H4 (cell line): ENCODE measurements around the gene RHOU.

GRCh38 chr1:228734753-228735747 is at the start of gene RHOU:
Gene RHOU, plus strand, starts transcription at chr1:228735479.
- RAMPAGE, long total RNA = no peak

- RAMPAGE, long total RNA = no peak
Observed at GRCh38 chr1:228836341-228836824, 101.1 kb downstream of the RHOU start.

DNA sequence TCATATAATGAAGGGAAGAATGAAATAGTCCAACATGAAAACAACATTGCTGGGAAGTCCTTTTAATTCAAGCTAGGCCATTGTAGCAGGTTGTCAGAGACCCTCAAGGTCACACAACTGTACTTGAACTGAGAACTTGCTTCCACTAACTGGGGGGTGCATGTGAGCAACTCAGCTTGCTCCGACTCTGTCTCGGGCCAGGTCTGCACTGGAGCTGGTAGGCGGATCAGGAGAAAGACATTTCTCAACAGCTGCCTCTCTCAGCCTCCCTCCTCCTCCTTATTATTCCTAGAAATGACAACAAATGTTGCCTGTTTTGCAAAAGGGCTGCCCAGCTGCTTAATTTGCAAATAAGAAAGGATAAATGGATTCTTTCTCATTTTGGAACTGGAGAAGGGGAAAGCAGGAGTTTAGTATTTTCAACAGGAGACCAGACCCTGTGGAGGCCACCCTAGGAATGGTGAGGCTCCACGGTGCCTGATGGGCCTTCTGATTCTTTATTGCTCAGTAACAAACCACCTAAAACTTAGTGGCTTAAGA is 140.5 kb downstream of the RHOU start:
- RAMPAGE, long total RNA = no peak

DNA sequence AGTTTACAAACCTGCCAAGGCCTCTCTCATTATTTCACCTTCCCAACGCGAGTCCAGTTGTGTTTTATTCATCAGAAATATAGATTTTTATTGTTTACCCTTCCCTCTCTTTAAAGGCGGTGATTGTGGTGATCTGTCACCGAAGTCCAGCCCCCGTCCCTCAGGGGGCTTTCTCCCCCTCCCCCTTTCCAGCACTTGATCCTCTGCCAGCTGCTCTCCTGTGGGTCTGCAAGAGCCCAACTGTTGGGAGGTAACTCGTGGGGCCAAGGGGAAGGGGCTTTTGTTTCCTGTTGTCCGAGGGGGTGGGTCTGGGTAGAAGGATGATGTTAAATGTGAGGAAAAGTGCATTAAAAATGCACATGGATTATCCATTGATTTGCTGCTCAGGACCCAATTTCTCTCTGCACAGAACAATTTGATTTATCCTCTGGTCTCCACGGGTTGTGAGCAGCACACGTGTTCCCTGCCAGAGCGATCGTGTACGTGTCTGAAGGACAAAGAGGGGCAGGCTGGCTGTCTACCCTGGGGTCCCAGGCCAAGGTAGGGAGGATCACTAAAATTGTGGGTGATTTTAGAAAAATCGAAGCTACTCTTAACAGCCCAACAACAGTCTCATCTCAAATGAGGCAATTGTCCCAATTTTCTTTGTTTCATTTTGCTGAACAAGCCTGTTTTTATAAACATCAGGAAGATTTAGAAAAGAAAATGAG is 176.1 kb downstream of the RHOU start:
- RAMPAGE, long total RNA = no peak

DNA sequence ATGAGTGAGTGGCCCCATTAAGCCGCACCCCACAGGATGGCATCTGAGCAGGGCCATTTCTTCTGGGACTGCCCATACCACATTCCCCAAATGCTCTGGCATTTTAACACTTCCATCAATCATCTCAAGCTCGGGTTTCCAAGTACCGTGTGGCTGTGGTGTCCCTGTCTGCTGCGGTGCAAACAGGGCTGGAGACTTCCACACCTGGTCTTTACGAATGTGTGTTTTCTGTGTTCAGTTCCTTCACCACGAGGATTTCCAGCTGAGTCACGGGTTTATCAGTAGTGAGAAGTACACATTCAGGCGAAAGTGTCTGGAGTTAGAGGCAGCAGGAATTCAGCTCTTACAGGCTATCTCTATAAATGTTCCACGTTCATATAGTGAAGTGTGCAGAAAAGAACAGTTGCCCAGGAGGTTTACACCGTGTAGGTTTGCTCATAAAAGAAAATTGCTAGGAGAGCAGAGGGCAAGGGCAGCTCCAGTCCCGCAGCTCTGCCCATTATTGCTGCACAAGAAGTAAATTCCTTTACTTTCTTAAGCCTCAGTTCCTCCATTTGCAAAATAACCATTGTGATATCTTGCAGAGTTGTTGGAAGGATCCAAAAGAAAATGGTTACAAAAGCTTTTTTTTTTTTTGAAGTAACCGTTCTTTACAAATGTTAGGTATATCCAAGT is 195.4 kb downstream of the RHOU start:
- RAMPAGE, long total RNA = no peak

DNA sequence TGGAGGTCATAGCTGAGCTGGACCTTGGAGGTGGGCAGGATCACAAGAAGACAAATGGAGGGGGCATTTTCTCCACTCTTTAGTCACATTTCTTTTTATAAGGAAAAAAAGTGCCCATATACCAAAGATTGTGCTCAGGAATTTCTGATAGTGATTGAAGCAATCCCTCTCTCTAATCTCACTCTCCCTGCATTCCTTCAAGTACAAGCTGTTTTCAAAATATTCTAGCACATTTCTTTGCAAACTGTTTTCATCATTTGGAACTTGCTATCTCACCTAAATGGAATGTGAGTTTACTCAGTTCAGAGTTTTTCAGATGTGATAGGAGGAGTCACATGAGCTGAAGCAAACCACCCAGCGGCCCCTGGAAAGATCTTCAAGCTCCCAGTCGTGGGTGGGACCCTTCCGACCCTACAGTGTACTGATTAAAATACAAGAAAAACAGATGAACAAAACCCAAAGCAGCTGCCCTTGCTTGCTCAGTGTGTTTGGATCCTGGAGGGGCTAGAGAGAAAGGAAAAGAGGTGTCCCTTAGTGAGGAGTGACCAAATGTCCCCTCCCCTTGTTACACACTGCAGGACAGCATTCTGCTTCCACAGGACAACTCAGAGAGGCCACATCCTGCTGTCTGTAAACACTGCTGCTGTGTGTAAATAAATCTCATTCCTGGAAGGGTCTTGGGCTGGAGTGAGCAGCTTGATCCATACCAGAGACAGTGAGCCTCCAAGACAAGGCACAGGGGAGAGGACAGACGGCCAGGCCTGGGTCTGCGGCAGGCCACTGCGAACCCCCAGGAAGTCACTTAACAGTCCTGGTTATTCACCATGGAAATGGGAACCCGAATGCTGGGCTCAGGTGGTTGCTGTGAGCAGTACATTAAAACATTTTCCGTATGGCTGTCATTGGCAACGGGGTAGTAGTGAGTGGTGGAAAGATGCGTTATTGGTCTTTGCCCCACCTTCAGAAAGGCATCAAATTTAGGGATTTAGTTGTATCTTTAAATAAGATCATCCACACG is 229.1 kb downstream of the RHOU start:
- RAMPAGE, long total RNA = no peak

DNA sequence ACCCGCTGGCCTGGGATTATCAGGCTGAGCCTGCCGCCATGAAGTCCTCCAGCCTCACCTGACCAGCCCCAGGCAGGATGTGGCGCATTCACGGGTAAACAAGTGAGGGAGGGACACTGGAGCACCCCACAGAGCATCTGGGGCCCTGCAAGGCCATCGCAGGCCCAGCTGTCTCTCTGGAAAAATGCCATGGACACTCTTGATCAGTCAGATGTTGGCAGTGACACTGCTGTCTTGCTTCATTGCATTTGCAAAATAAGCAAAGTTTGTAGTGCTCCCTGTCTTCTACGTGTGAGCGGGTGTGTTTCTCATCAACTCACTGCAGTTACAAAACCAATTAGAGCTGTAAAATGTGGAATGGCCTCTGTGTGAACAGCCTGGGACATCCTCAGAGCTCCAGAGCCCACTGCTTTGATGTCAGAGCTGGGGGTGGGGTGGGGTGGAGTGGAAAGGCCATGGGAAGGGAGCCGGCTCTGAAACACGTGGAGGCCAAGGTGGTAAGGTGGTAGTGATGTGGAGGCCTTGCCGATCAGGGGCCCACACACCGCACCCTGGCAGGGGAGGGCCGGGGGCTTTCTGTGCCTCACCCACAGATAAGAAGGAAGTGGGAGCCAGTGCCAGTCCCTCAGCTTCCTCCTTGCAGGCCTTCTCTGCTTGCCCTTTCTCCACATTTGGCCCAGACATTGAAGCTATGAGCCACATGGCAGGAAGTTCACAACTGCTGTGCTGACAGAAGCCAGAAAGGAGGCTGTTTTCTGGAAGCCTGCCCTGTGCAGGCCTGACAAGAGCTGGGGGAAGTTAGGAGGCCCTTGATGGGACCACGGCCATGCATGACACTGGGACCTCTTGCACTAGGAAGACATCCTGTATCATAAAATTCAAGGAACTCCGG is 254.9 kb downstream of the RHOU start:
- RAMPAGE, long total RNA = no peak

DNA sequence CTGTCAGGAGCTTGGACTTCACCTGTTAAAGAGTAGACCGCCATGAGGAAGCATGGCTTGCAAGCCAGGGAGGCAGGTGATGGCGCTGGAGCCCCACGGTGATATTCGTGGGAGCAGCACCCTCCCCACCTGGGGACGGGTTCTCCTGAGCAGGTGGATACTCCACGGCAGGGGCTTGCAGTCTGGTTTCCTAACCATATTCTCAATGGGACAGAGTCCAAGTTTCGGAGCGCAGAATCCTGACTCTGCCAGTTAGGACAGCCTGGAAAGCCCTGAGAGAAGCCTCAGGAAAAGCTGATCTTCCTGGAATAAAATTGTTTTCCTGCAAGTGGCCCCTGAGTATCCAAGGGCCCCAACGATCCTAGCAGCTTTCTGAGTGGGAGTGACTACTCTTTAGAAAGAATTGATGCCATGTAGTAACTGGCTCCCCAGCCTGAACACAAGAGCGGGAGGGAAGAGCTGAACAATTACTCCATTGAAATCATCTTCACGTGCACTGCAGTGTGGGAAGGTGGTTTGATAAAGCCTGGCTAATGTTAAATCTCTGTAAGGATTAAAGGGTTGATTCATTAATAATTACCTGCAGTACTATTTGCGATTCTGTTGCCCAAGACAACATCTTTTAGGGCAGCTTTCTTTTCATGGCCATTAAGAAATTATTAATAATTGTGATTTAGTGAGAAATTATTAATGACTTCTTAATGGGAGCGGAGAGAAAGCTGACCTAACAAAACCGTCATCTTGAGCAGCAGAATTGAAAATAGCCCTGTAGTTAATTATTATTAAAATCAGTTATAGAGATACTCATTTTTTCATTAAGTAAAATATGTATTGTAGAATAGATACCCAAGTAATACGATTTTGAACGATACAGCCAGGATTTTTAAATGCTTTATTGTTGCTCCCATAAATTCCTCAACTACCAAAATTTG is 146.1 kb upstream of the RAB4A start:
- RAMPAGE, long total RNA = no peak

DNA sequence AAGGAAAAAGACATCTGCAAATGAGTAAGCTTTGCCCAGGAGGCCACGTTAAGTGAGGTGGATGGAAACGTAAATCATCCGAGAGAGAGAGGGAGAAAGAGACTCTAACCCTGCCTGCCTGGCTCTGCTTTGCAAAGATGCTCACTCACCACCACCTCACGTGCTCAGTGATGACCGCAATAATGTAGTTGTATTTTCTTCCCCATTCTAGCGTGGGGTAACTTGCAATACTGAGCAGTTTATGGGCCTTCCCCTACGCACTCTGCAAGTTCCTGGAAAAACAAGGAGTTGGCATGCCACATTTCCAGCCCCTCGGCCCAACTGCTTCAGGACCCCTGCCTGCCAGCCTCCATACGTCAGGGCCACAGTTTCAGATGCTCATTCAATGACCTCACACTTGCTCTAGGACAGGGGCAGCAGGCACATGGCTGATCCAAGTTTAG is 112.6 kb upstream of the RAB4A start:
- RAMPAGE, long total RNA = no peak

- RAMPAGE, long total RNA = no peak
Observed at GRCh38 chr1:229176445-229176999, 94.4 kb upstream of the RAB4A start.

DNA sequence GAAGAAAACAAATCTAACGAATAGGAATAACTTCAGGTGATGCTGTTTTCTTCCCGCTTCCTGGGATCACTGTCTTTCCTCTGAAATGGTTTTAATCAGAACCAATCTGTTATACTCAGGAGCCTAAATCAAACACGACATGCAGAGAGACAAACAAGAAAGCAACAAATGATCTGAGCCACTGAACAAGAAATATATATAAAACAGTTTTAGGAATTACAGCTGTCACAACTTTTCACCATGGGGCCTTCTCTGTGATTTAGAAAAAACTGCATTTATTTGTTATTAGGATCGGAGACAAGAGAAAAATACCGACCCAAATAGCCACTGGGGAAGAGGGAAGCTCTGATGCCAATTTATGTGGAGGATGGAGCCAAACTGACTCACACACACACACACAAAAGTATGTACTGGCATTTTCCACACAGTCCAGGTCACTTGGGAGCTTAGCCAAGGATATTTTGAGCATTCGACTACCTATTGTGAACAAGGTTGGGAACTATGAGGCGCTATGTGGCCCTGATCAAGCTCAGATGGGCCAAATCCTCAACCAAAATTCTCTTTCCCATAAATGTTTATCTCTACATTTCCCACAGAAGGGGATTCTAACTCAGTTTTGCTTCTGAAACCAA is 1.3 kb upstream of the RAB4A start:
- RAMPAGE, long total RNA = no peak

- RAMPAGE, long total RNA = no peak
Observed at GRCh38 chr1:229291143-229291650, 20.3 kb downstream of the RAB4A start.

GRCh38 chr1:229340370-229340815 is 2.5 kb downstream of the CCSAP start:
- RAMPAGE, long total RNA = no peak

GRCh38 chr1:229341782-229342831 is 740 bp downstream of the CCSAP start:
- RAMPAGE, long total RNA = no peak

DNA sequence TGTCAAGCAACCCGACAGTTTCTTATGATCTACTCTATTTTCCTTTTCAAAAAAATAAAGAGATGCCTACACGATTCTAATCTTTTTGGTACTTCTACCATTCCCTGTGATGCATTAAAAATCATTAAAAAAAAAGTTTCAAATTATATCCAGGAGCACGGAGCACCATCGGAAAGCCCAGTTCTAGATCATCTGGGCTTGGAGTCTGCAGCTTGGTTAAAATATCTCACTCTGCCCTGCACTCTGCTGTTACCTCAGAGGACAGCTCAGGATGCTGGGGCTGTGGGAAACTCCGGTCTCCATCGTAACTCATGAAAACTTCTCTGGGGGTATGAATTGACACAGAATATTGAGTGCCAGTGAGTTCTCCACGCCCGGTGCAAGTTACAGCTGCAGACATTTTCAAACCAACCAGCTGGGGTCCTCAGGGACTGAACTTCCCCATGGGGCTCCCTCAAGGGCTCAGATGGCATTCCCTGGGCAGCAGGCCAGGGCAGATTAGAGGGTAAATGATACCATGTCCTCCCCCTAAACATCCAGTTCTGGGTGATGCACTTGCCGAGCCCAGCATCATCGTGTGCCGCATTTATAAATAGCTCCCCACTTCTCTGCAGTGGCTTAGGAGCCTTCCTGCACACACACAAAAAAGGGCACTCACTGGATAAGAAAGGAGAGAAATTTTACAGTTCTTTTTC is 27.7 kb upstream of the CCSAP start:
- RAMPAGE, long total RNA = no peak

DNA sequence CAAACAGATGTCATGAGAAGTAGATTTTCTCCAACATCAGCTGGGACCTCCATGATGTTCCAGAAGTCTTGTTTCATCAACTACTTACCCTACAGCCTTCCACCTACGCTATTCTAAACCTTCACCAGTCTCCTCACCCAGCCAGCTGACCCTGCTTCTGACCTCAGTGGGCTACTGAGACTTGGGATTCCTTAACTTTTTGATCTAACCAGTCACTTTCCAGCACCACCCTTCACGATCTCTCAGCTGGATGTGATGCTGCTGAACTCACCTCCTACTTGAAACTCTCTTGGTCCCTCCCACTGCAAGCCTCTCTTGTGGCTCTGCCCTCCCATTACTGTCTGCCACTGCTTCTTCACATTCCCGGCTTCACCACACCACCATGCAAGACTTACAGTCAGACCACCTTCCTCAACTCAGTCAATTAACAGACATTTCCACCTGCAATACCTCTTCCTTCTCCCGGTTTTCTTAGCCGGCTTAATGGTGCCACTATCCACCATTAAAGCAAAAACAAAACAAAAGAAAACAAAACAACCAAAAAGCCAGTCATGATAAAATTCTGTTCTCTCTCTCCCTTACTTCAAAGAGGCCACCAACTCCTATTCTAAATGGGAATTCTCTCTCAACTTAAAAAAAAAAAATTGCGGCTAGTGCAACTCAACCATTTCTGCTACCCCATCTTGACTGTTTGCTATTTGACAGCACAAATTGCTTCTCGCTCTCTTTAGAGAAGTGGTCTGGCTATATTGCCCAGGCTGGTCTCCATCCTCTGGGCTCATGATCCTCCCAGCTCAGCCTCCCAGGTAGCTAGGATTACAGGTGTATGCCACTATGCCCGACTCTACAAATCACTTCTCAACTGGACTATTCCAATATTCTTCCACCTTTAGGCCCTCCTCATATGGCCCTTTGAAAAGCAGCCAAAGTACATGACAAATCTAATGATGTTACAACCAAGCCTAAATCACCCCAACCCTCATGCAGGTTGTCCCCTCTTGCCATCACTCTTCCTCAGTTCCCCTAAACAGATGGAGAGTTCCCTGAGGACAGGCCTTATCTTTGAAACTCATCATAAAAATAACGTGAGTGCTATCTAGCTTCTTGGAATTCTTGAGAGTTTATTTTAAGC is 6.0 kb downstream of the TAF5L start:
- RAMPAGE, long total RNA = no peak

- RAMPAGE, long total RNA = no peak
Observed at GRCh38 chr1:229624752-229624956, 1.3 kb downstream of the TAF5L start.

GRCh38 chr1:229897432-229897748 is 169.6 kb upstream of the GALNT2 start:
- RAMPAGE, long total RNA = no peak

- RAMPAGE, long total RNA = no peak
Observed at GRCh38 chr1:229905108-229905705, 161.8 kb upstream of the GALNT2 start.

DNA sequence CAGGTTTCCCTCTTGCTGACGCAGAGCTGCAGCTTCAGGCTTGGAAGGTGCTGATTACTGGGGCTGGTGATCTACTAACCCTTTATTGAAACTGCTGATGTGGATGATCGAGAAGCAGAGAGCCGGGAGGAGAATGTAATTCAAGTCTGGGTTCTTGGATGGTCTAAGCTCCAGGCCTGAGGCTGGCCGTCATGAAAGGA is 12.4 kb downstream of the GALNT2 start:
- RAMPAGE, long total RNA = no peak